Neural progenitor cell (in vitro differentiated cells): ENCODE measurements around a stretch of chr6.

DNA sequence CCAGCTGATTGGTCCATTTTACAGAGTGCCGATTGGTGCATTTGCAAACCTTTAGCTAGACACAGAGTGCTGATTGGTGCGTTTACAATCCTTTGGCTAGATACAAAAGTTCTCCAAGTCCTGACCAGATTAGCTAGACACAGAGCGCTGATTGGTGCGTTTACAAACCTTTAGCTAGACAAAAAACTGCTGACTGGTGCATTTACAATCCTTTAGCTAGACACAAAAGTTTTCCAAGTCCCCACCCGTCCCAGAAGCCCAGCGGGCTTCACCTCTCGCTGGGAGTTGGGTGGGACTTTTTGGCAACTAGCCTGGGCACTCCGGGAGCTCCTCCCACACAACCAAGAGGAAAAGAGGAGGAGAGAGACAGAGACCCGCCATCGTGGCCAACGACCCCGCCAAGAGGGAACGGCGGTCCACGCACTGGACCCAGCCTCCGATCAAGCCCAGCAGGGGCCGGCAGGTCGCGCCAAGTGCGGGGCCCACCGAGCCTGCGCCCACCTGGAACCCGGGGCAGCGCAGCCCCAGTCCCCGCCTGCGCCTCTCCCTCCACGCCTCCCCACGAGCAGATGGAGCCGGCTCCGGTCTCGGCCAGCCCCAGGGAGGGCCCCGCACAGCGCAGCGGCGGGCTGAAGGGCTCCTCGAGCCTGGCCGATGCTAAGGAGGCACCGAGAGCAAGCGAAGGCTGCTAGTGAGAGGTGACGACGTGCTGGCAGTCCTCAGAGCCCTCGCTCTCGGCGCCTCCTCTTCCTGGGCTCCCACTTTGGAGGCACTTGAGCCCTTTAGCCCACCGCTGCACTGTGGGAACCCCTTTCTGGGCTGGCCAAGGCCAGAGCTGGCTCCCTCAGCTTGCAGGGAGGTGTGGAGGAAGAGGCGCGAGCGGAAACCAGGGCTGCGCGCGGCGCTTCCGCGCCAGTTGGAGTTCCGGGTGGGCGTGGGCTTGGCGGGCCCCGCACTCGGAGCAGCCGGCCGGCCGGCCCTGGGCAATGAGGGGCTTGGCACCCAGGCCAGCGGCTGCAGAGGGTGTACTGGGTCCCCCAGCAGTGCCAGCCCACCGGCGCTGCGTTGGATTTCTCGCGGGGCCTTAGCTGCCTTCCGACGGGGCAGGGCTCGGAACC, 2.8 kb upstream of the TMEM14C start:
- RAMPAGE, long total RNA = no peak

DNA sequence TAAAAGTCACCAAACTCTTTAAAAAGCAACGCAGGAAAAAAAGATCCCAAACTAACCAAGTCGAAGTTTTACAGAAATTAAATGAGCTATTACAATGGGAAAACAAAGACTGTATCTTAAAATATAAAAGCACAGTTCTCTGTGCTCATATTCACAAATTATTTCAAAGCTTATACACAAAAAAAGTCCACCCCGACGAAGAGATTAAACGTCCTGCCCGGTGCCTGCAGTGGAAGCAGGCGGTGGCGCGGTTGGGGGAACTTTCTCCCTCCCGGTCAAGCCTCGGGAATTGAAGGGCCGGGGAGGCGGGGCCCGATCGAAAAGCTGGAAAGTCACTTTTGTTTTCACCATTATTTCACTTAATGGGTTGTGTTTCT, 1.1 kb downstream of the MAK start:
- RAMPAGE, long total RNA = no peak

DNA sequence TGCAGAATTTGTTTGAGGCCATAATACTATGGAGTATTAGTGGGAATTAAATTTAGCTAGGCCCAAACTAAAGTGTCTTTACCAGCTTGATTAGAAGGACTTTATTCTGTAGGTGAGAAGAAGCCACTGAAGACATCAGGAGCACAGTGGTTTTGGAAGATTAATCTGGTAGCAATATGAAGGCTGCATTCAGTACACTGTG, 68.3 kb downstream of the ELOVL2 start:
- RAMPAGE, long total RNA = no peak

GRCh38 chr6:11026177-11026843, 17.8 kb downstream of the ELOVL2 start:
- RAMPAGE, long total RNA = no peak

- RAMPAGE, long total RNA = no peak
Observed at GRCh38 chr6:11189882-11190761, 42.3 kb downstream of the NEDD9 start.

GRCh38 chr6:11206420-11207028, 25.9 kb downstream of the NEDD9 start:
- RAMPAGE, long total RNA = no peak

- RAMPAGE, long total RNA = no peak
Observed at GRCh38 chr6:11223214-11223840, 9.1 kb downstream of the NEDD9 start.

DNA sequence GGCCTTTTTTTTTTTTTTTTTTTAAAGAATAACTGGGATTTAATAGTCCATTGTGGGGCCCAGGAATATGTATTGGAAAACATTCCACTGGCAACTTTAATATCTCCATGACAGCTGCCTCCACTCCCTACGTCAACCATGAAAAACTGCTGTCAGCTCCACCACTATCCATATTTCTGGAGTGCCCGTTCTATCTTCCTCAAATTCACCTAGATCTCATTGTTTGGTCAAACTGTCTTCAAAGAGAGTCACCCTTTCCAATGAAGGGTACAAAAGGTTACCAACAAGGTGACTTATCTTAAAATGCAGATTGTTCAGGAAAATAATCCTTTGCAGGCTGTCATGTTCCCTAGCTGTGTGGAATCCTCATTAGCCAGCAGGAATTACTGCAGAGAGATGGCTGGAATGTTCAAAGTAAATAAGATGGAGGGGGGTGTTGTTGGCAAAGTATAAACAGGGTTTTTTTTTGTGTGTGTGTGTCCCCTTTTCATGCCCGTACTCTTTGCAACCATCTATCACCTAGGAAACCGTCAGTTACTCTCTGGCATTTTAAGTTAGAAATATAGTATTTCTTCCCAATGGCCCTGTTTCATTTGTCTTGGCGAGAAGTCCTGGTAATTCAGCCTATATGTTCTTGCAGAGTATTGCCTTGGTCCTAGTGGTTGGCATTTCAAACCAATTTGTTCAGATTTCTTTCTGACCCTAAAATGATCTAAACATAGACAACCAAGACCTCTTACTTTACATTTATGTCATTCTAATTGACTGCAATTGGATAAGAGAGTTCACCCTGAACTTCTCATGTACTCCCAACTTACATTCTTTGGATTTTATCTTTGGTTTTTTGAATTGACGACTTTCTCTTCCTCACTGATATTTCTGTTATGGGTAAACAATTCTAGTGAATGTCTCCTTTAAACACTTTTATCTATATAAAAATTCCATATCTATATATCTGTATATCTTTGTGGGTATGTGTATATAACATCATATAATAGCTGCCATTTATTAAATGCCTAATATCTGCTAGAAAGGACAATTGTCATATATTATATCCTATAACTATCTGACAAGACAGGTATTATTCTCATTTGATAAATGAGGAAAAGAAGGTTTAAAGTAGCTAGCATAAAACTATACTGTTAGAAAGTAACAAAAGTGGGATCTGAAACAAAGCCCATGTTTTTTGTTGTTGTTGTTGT, 6.3 kb downstream of the NEDD9 start:
- RAMPAGE, long total RNA = no peak

DNA sequence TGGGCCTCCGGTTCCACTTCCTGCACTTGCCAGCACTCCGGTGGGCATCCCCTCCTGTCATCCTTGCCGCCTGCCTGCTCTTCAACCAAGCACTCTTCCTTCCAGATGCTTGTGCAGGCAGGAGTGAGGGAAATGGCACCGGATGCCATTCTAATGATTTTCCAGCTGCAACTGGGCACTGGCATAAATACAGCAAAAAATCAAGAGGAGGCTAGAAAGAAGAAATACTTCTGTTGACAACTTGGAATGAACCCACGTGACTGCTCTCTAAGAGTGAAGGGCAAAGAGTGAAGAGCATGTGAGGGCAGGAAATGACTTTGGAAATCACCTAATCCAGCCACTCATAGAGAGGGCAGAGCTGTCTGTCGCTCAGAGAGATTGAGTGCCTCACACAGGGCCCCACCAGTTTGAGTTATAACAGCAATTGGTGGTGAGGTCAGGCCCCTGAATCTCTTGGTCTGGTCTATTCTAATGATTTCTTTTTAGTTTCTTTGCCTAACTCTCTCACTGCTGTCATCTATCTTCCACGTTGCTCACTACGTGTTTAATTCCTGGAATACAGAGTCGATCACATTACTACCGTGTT, 3.9 kb upstream of the NEDD9 start:
- RAMPAGE, long total RNA = no peak

GRCh38 chr6:11272699-11273454, 40.4 kb upstream of the NEDD9 start:
- RAMPAGE, long total RNA = no peak

DNA sequence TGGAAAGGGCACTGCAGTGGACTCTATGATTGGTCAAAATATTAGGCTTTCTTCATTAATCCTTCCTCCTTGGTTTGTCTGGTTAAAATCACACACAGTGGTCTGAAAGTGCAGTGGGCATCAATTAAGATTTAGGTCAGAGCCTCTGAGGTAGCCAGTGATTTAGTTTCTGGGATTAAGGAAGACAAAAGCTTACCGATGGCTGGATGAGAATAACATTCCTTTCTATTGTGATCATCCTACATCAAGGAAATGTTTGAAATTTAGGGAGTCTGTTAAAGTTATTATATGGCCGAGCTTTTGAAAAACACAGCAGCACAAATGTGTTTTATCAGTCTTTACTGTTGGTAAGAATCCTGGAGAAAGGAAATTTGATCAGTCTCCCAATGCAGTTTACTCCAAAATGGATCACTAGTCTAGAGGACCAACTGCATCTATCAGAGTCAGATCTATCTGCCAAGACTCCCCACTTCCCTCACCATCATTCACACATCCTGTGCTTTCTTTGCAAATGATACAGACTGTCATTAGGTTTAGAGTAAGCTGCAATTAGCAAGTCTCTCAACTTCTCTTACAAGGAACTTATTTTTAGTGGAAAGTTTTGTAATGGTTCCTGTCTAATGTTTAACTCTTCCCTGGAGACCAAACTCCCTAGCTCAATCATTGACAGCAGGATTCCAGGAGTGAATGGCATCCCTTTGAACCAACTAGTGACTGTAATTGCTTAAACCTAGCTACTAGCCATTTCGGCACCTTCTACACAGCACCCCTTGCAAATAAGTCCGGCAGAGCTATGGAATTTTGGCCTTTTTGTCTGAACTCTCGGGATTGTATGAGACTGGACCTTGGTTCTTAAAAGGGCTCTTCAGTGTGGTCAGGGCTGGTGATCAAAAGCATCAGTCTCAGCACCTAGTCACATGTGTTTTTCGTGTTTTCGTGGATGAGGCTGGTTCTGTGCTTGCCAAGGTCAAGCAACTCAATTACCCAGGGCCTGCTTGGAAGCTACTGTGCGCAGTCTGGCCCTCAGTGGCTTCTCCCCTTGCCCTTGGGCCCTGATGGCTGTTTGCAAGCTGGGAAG, 135.0 kb upstream of the NEDD9 start:
- RAMPAGE, long total RNA = no peak

DNA sequence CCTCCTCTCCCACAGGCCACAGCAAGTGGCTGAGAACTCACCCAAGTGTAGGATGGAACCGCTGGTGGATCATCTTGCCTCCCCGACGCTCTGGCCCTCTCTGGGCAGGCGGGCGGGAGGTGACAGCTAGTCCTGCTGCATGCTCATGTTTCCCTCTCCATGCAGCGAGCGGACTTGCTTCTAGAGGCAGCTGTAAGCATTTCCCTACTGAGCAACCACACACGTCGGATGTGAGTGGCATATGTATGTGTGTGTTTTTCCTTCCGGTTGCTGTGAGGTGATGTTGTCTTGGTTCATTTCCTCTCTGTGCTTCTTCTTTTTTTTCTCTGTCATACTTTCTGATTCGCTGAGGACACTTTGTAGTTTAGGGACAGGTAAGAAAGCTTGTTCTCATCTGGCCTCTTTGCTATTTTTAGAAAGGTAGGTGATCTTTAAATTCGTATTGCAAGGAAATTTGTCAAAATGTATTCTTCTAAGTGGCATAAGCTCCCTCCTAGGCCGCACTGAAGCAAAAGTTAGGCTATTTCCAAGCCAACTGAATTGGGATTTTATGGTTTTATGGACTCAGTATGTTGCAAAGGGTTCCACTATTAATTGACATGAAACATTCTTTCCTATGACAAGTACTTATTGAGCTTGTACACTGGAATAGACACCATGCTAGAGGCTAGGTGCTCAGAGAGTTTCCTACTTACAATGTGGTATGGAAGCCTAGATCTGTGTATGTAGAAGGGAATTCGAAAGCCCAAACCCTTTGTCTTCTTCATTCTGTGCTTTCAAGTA, 149.8 kb upstream of the NEDD9 start:
- RAMPAGE, long total RNA = no peak

DNA sequence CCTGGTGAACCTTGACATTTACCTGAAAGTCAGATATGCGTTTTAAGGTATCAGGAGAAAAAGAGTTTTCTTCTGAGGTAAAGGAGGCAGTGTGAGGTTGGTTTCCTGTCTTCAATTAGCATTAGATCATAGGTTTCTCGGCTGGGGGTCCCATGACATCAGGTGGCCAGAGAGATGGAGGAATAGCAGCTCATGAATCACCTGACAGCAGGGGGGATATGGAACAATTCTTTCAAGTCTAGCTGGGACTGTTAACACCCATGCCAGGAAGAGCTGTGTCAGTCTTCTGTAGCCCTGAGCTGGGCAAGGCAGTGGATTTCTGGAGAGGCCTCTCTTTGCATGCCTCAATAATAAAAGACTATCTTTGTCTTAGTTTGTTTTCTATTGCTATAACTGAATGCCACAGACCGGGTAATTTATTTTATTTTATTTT, 107.9 kb upstream of the TMEM170B start:
- RAMPAGE, long total RNA = no peak

DNA sequence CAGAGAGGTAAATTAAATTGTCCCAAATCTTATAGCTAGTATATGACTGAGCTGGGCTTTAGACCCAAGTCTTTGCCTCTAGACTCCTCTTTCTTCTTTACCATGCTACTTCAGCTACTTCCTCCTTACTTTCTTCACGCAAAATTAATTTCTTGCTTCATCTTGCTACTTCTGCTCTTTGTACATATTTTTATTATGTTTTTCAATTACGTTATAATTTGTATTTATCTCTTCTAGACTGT, 5.3 kb downstream of the TMEM170B start:
- RAMPAGE, long total RNA = no peak

DNA sequence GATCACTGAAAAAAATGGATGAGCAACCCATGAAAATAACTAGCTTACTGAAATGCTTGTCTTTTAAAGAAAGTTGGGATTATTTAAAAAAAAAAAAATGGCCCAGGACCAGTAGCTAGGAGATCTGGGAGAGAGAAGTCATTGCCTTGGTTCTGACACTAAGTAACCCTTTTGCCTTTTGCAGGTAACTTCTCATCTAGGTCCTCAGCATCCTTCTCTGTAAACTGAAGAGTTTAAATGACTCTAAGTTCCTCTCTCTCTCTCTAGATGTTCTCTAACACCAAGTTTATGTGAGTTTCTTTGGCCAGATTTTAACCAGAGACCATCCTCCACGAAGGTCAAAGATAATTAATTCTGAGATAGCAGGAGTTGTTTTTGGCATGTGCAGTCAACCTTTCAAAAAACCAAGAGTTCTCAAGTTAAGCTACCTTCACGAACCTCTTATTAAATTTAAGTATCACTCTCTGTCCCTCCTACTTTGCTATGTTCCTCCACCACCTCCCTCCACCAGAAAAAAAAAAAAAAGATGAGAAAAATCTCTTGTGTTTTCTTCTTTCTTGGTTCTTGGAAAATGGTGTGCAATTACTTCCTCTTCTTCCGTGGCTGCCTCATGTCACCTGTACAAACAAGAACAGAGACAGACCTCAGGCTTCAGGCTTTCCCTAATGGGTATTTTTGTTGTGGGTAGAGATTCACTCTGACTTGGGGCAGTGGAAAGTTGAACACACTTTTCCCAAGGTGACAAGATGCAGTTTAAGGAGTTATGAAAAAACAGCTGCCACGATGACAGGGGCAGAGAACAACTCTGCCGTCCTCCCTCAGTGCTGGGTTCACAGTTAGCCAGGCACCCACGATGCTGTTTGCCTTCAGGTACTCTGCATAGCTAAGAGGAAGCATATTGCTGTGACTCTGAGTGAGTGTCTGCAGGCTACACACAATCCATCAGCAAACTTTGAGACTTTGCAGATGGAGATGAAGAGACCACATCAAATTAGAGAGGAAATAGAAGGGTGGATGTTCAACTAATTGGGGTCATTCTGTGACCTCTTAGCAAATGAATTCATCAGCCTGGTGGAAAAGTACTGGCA, 64.4 kb downstream of the ADTRP start:
- RAMPAGE, long total RNA = no peak

GRCh38 chr6:11728207-11728861, 50.3 kb downstream of the ADTRP start:
- RAMPAGE, long total RNA = no peak

DNA sequence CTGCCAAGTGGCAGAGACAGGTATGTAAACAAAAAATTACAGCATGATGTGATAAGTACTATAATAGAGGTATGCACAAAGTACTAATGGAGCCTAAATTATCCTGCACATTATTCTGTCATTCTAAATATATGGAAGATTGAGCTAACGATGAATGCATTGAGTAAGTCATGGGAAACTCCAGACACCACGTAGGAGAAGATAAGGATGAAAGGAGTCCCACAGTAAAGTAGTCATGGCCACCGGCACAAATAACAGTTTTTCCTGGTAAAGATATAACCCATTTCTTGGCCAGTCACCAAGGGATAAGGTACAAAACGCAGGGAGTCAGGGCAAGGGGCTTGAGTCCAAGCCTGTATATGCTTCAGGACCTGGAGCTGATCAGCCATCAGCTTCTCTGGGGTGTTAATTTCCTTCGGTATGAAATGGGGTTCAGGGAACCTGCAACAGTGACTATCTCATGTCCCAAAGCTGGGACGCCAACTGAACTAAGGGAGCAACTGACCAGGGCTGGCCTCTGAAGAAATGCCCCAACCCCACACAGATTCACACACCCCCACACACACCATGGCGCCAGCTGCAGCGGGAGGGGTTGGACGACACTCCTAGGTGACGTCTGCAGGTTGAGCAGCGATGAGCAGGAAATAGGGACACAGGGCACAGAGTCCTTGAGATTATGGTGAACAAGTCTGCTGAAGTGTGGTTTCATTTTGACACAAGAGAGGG, 7.2 kb upstream of the ADTRP start:
- RAMPAGE, long total RNA = no peak

- RAMPAGE, long total RNA = no peak
Observed at GRCh38 chr6:12060665-12061192, 48.6 kb downstream of the HIVEP1 start.

- RAMPAGE, long total RNA = no peak
Observed at GRCh38 chr6:12107410-12108064, 95.4 kb downstream of the HIVEP1 start.

- RAMPAGE, long total RNA = no peak
Observed at GRCh38 chr6:12123063-12124052, 111.2 kb downstream of the HIVEP1 start.